ENCODE data around the genes KLKB1 and TRIML1.

DNA sequence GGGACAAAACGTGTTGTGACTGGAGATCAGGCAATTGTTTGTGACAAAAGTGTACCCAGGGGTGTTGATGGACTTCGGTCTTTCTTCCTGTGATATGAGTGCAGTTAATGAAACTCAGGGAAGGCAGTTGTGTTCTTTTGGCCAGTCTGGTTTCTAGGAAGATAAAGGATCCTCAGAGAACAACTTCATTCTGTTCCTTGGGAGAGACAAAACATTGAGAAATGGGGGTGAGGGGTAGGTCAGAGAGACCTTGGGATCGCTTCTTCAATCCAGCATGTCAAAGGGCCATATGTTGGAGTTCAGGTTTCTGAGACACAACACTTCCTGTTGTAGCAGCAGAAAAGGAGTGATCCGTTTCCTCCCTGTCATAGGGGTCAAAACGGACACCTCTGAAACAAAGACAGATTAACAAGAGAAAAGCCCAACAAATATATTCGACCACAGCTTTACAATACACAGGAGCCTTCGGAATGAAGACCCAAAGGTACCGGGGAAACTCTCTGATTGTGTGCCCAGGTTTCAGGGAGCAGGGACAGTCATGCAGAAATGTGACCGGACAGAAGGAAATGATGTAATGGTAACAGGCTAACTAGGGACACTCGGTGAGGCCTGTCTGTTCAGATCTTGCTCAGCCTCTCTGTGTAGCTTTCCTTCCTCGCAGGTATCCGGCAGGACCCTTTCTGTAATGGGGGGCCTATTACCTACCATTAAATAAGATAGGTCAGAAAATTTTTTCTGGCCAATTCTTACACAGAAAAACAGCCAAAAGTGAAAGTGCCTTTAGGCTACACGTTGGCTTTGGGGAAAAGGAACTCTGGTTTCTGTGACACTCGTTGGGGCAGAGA, 103.4 kb upstream of the TLR3 start:
- RRBS: 64% methylated on average over 2 of the region's 14 CpGs

DNA sequence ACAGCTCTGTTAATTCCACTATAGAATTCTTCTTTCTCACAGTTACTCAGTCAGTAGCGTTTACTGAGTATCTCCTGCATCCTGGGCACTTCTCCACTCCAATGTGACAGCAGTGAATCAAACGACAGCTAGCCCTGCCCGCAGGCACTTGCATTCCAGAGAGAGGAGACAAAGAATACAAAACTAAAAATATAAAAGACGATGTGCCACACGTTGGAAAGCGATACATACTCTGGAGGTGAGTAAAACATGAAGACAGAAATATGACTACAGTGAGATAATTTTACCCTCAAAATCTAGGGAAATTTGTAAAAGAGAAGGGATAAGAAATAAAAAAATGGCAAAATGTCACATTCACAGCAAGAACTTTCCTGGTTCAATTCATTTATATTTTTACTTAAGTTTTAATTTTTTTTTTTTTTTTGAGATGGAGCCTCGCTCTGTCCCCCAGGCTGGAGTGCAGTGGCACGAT, 53.4 kb upstream of the TLR3 start:
- RRBS: no CpG with 5 or more reads among the region's 8 CpGs

GRCh38 chr4:186039686-186040300, 29.2 kb upstream of the TLR3 start:
- RRBS: no CpG with 5 or more reads among the region's 18 CpGs

DNA sequence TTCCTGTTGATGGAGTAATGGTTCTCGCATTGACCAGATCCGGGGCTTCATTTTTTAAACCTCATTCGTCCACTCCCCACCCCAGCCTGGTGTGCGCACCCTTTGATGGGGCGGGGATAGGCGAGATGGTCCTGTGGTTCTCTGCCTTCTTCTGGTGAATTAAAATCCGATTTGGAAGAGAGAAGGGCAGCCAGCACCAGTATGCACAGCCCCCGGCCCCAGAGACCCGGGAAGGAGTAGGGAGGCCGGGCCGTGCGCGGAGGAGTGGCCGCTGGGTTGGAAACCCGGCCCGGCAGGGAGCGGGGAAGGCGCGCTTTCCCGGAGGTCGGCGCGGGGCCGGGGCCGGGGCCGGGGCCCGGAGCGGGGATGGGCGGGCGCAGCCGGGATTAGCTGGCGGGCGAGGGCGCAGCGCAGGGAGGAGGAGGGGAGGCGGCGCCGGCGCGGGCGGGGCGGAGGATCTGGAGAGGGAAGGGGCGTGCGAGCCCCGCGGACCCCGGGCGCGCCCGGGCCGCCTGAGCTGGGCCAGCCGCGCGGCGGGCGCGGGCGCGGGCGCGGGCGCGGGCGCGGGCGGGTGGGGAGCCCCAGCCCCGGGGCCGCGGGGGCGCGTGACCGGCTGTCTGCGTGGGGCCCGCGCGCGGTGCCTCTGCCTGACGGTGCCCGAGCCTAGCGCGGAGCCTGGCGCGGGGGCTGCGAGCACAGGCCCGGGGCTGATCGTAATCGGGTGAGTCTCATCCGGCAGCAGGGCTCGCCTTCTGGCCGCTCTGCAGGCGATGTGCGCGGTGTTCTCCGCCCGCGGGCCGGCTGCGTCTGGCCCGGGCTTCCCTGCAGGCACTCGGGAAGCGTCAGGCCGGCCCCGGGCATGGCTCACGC, 46.7 kb upstream of the CYP4V2 start:
- RRBS: 3% methylated on average over 62 of the region's 104 CpGs

- RRBS: no CpG with 5 or more reads among the region's 21 CpGs
These were observed 33.5 kb upstream of the CYP4V2 start for GRCh38 chr4:186157725-186158483.

DNA sequence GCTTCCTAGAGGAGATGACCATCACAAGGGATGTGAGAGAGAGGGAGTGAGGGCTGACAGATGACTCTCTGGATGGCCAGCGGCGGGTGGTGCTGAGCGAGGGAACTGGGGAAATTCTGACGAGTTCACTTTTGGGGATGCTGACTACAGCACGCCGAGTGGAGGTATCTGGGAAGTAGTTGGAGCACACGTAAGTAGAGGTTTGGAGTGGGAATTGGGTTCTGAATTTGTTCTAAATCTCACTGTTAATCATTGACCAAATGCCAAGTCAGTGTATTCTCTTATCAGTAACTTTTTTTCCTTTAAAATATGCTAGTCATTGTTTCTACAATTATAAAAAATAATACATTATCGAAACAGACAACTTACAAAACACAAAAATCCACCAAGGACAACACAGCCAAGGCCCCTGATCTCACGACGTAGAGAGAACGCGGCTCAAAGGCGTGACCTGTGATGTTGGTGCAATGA, 22.4 kb upstream of the CYP4V2 start:
- RRBS: no CpG with 5 or more reads among the region's 13 CpGs

DNA sequence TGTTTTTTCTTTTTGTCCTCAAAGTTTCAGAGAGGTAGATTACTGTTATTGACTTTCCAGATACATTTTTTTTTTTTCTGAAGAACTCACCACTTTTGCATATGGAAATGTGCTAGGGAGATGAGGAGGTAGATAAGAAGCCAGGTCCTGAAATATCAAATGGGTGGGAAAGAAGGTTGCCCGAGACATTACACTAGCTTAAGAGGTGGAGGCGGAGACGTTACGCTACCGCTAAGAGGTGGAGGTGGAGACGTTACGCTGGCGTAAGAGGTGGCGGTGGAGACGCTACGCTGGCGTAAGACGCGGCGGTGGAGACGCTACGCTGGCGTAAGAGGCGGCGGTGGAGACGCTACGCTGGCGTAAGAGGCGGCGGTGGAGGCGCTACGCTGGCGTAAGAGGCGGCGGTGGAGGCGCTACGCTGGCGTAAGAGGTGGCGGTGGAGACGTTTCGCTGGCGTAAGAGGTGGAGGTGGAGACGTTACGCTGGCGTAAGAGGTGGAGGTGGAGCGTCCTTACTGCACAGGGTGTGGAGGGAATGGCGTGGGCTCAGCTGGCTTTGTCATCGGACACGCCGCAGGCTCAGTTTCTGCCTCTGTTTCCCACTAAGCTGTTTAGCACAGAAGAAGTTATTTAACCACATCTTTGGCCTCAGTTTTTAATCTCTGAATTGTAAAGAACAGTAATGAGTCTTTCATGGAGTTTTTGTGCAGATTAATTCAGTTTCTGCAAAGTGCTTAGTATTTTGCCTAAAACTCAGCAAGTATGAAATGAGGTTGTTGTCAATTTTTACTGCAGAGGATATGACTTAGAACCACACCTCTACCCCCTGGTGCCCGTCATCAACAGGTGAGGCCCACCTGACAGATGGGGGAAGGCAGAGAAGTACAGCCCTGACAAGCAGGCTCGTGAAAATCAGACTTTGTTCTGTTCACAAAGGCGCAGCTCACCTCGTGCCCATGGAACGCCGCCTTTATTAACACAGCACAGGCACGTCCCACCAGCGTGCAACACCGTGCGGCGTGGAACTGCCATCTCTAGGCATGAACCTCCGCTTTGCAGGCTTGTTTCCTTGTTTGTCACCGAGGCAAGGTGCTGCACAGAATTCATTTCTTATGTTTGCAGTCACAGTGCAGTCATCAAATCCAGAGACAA, 13.0 kb downstream of the CYP4V2 start:
- RRBS: no CpG with 5 or more reads among the region's 58 CpGs

- RRBS: no CpG with 5 or more reads among the region's 6 CpGs
These were observed at the start of gene KLKB1 for GRCh38 chr4:186227115-186227648. Gene KLKB1, plus strand, starts transcription at chr4:186227507.

DNA sequence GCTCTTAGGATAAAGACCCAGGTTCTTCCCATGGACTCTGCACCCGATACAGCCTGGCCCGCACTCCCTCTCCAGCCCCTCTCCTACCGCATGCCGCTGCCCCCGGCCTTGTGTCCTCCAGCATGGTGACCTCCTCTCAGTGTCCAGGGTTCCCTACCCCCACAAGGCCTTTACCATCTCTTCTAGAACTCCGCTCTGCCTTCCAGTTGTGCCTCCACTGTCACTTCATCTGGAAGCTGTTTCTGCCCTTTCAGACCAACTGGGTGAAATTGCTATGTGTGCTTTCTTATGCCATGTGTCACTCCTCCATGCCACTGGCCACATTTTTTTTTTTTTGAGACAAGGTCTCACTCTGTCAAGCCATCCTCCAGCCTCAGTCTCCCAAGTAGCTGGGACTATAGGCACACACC, 84.6 kb downstream of the F11 start:
- RRBS: no CpG with 5 or more reads among the region's 6 CpGs

GRCh38 chr4:186726436-186727501, 3.1 kb upstream of the FAT1 start:
- RRBS: 2% methylated on average over 56 of the region's 91 CpGs

DNA sequence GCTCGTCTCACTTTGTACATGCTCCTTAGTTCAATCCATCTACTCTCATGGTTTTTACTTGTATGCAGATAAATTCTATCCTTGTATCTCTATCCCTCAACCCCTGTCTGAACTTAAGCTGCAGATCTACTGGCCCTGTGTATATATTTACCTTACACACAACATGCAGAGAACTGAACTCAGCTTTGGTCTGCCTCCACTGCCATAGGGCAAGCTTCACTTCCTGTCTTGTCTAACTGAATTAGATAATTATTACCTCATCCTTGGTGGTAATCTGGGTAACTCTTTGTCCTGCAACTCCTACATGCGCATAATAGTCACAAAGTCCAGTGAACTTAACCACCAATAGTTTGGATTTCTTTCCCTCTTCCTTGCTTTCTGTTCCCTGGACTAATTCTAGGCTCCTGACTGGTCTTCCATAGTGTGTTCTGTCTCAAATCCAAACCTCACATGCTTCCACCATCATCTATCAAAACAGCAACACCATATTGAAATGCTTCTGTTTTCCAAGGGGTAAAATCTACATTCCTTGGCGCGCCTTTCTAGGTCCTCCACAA, 32.2 kb upstream of the FAT1 start:
- RRBS: no CpG with 5 or more reads among the region's 4 CpGs

- RRBS: no CpG with 5 or more reads among the region's 3 CpGs
These were observed 177.4 kb upstream of the FAT1 start for GRCh38 chr4:186901111-186901437.

GRCh38 chr4:187255611-187255940, 531.9 kb upstream of the FAT1 start:
- RRBS: no CpG with 5 or more reads among the region's 1 CpG

- RRBS: no CpG with 5 or more reads among the region's 4 CpGs
These were observed at the start of gene TRIML1 for GRCh38 chr4:188139333-188139594. Gene TRIML1, plus strand, starts transcription at chr4:188139441.